AG04450 (cell line): ENCODE measurements around a stretch of chr1.

DNA sequence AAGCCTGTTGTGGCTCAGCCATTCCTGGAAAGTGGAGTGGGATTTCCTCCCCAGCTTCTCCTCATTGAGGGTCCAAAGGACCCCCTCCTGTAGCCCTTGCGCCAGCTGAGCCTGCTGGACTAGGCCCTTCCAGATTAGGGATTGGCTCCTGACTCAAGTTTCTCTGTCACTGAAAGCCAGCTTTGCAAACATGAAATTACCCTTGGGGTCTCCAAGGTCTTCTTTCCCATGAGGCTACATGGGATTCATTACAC, 3.5 kb upstream of the IGFN1 start:
- CAGE, long polyA plus RNA, result no peak
- RRBS, result no CpG with 5 or more reads among the region's 1 CpG

DNA sequence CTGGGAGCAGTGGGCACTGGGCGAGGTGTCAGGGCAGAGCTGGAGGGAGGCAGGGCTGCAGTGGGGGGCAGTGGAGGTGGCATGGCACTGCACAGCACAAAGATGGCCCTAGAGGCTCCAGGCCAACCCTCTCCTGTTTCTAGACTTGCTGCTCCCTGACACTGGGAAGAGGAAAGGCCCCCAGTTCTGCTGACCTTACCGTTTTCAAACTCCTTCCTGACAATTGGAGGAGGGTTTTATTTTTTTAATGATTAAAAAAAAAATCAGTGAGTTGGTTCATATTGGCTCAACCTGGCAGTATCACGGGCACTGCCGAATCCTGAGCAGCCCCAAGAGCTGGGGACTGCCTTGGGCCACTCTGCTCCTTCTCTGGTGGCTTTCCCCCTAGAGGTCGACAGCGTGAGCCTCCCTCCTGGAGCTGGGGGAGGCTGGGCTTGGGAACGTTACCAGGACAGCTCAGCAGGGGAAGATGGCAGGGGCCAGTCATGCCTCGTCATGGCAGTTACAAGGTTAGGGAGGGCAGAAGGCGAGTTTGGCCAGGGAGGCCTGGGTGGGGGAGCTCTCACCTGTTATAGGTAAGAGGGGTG, 24.1 kb upstream of the PKP1 start:
- CAGE, long polyA plus RNA, result no peak
- RRBS, result no CpG with 5 or more reads among the region's 9 CpGs

- CAGE, long polyA plus RNA, result no peak
- RRBS, result no CpG with 5 or more reads among the region's 7 CpGs
Measured at GRCh38 chr1:201274481-201274996, 8.8 kb upstream of the PKP1 start.

- CAGE, long polyA plus RNA, result no peak
- RRBS, result no CpG with 5 or more reads among the region's 4 CpGs
Measured at GRCh38 chr1:201325966-201326370, 42.7 kb downstream of the PKP1 start.

- CAGE, long polyA plus RNA, result no peak
- RRBS, result no CpG with 5 or more reads among the region's 2 CpGs
Measured at GRCh38 chr1:201377864-201378306, 405 bp upstream of the TNNT2 start.

GRCh38 chr1:201384030-201384206, 6.4 kb upstream of the TNNT2 start:
- CAGE, long polyA plus RNA, result no peak

- CAGE, long polyA plus RNA, result no peak
- RRBS, result 92% methylated on average over 1 of the region's 15 CpGs
Measured at GRCh38 chr1:201463433-201463892, 5.5 kb downstream of the PHLDA3 start.

DNA sequence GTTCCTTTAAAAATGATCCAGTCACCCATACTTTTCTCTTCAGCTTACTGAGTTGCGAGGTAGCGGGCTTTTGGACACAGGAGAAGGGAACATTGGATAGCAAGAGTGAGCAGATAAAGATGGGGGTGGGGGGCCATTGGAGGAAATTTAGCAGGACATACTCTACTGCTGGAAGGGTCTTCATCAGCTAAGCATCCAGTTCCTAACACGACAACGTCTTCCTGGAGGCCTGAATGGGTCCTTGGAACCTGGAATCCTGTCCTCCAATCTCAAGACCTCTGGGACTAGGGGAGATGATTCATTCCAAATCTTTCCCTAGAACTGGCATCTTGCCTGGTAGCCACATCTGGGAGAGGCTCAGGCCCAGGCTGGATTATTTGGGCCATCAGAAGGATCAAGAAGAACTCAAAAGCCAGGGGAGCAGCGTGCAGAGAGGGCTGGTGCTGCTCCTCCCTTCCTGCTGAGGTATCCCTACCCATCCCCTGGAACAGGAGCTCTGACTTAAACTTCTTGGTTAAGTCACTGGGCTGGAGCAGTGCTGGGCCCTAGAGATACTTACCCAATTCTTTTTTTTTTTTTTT, 2.7 kb upstream of the PHLDA3 start:
- CAGE, long polyA plus RNA, result no peak
- RRBS, result no CpG with 5 or more reads among the region's 5 CpGs

DNA sequence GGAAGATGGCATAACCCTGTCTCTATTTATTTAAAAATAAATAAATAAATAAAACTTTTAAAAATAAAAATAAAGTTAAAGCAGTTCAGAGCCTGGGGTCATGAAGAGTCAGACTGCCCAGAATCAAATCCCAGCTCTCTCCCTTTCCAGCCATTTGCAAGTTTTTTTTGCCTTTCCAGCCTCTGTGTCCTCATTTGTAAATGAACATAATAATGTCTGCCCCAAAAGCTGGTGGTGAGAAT, 15.8 kb downstream of the CSRP1 start:
- CAGE, long polyA plus RNA, result no peak

GRCh38 chr1:201492038-201492308, 14.9 kb downstream of the CSRP1 start:
- CAGE, long polyA plus RNA, result no peak

DNA sequence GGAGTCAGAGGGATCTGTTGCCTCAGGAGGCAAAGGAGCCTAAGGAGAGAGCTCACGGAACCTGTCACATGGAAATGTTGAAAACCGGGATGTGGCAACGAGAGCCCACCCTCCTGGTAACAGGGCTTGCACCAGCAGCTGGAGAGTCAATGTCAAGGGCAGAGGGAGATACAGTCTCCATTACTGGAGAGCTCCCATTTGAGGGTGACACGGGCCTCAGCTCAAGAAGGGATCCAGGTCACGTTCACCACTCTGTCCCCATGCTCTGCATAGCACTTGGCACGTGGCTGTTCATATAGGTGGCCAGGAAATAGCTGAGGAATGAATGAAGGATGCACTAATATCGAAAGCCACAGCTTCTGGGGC, 8.5 kb downstream of the CSRP1 start:
- CAGE, long polyA plus RNA, result no peak
- RRBS, result 95% methylated on average over 2 of the region's 7 CpGs

GRCh38 chr1:201498786-201499373, 8.0 kb downstream of the CSRP1 start:
- CAGE, long polyA plus RNA, result no peak
- RRBS, result no CpG with 5 or more reads among the region's 10 CpGs

DNA sequence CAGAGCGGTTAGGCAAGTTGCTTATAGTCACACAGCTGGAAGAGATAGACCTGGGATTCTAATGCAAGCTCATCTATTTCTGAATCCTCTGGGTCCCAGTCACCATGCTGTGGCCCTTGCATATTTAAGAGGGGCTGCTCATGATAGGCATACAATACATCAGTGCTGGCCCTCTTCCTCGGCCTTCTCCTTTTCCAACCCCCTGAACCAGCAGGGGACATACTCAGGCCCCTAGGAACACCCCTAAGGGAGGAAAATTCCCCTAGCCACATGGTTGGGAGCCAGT, 7.0 kb downstream of the CSRP1 start:
- CAGE, long polyA plus RNA, result no peak
- RRBS, result no CpG with 5 or more reads among the region's 2 CpGs

GRCh38 chr1:201501989-201502960, 4.6 kb downstream of the CSRP1 start:
- CAGE, long polyA plus RNA, result no peak
- RRBS, result no CpG with 5 or more reads among the region's 11 CpGs

GRCh38 chr1:201649646-201650787, 111.1 kb downstream of the NAV1 start:
- CAGE, long polyA plus RNA, result no peak
- RRBS, result 3% methylated on average over 20 of the region's 76 CpGs

- CAGE, long polyA plus RNA, result no peak
- RRBS, result no CpG with 5 or more reads among the region's 6 CpGs
Measured at GRCh38 chr1:201913437-201913751, 24.7 kb downstream of the SHISA4 start.

DNA sequence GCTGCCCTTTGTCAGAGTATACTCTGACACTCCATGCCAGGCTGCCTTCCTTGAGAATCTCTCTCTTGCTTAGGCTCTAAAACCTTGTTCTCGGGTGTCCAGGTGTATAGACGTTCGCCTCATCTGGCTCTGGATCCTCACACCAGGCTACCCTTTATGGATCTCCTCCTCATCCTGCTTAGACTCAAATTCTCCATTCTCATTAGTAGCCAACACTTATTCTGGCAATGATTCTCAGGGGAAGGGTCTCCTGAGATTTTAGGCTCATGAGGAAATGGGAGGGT, 6.5 kb downstream of the TIMM17A start:
- CAGE, long polyA plus RNA, result no peak
- RRBS, result no CpG with 5 or more reads among the region's 3 CpGs

DNA sequence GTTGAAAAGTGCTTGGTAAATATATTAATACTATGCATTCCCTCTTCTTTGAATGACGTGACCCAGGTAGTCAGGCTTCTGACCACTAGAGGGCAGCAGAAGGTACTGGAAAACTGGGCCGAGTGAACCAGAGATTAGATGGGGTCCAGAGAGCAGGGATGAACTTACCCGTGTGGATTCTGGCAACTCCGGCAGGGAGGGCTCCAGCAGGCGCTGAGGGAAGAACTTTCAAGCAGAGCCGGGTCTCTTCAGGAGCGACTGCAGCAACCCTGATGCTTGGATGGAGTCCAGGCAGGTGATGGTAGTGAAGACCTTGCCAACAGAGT, 792 bp upstream of the ELF3 start:
- CAGE, long polyA plus RNA, result no peak
- RRBS, result 18% methylated on average over 3 of the region's 7 CpGs

GRCh38 chr1:202046147-202046607, 35.8 kb downstream of the ELF3 start:
- CAGE, long polyA plus RNA, result no peak
- RRBS, result no CpG with 5 or more reads among the region's 4 CpGs

DNA sequence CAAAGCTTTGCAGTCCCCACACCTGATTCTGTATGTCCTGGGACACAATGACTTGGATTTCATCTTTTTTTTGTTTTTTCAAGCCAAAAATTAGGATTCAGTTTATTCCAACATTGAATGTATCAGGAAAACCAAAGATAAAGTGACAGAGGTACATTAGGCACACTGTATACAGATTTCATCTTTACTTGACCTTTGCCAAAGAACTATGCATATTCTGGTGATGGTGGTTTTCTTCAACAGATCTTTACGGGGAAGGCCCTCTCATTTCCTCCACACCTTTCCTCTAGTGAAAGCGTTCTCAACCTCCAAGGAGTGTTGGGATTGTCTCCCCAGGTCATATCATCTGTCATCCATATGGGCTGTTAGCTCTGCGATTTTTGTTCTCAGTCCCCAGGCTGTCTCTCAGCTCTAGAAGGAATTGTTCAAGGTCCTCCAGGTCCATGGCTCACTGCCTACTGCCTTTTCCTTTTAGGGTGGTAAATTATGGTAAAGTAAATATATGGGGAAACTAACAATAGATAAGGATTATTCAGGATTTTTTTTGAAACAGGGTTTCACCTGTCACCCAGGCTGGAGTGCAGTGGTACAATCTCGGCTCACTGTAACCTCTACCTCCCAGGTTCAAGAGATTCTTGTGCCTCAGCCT, 37.5 kb downstream of the ELF3 start:
- CAGE, long polyA plus RNA, result no peak
- RRBS, result no CpG with 5 or more reads among the region's 4 CpGs